GM19240 (cell line): ENCODE measurements around a stretch of chr3.

- RRBS = no CpG with 5 or more reads among the region's 12 CpGs
Observed at GRCh38 chr3:186598106-186598910, 14.6 kb upstream of the AHSG start.

DNA sequence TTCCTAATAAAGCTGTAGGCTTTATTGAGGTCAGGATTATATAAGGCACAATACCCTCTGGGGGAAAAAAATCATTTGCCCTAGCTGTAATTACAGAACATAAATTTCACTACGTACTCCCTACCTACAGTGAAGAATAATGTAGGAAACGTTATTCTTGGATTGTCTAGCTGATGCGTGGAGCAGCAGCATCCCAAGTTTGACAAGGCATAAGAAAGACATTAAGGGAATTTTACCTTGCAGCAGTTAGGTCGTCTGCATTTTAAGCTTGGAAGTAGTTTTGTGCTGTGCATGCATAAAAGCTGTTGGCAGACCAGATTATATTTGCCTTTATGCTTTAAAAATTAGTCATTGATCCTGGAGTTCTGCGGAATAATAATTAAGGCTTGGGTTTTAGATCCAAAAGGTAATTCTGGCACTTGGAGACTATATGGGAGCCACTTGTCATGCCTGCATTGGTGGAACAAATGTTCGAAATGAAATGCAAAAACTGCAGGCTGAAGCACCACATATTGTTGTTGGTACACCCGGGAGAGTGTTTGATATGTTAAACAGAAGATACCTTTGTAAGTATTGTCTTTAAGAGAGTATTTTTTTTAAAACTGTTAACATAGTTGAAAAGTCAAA lies 2.2 kb downstream of the EIF4A2 start:
- RRBS = no CpG with 5 or more reads among the region's 7 CpGs

DNA sequence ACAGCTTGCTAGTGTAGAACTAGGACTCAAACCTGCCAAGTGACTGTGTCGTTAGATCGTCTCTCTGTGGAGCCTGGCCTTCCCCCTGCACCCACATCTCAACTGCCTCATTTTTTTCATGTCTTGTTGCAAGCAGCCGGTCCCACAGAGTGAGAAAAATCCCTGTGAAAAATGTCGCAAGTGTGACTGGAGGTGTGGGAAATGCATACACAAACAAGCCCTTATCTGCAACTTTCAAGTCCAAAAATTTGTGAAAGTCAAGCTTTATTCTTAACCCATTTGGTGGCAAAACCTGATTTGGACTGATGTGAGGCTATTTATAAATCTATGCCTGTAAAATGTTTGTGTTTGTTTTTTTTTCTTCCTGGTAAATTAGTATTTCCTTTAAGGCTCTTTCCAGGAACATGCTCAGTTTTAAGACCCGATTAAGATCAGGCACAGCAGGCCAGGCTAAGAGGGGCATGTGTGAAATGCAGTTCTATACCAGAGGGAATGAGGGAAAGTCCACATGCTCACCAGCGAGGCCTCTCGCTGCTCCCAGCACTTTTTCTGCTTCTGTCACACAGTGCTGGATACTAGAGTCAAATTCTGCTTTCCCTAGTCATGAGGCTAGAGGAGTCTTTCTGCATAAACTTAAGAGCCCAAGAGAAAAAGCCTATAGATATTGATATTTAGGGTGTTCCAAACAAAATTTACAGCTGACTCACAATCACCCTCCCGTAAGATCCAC lies 25.9 kb downstream of the ST6GAL1 start:
- RRBS = no CpG with 5 or more reads among the region's 8 CpGs

- RRBS = no CpG with 5 or more reads among the region's 10 CpGs
Observed at GRCh38 chr3:186993201-186993917, 63.0 kb downstream of the ST6GAL1 start.

DNA sequence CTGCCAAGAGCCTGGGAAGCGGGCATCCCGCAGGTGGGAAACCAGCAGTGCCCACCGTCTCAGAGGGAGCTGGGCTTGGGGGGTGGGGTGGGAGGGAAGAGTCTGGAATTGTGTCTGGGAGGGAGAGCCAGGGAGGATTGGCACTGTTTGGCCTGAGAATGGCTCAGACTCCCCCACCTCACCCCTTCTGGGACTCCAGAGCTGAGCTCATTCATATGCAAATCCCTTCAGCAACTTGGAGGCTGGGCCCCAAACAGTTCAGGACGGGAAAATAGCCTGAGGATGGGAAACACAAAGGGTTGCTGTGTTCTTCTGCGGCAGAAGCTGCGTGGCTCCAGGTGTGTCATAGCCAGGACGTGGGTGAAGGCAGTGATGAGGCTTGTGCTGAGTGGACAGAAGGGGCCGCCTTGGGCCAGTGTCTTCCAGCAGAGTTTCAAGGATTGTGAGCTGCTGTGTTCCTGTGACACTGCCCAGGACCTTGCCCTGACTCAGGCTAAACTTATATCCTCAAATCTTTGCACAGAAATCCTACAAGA lies 16.6 kb downstream of the MASP1 start:
- RRBS = no CpG with 5 or more reads among the region's 8 CpGs

DNA sequence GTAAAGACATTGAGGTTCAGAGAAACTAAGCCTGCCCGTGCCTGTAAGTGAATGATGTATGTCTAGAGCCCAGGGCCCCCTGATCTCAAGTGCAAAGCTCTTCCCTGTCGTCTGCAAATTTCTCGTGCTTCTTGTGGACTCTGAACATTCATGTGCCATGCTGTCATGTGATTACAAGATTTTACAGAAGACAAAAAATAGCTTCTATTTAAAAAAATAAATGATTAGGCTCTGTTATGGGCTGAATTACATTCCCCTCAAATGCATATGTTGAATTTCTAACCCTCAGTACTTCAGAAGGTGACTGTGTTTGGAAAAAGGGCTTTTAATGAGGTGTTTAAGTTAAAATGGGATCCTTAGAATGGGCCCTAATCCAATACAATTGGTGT lies 3.8 kb upstream of the MASP1 start:
- RRBS = no CpG with 5 or more reads among the region's 3 CpGs

- RRBS = 6% methylated on average over 2 of the region's 13 CpGs
Observed at GRCh38 chr3:187738784-187739174, 6.5 kb downstream of the BCL6 start.

DNA sequence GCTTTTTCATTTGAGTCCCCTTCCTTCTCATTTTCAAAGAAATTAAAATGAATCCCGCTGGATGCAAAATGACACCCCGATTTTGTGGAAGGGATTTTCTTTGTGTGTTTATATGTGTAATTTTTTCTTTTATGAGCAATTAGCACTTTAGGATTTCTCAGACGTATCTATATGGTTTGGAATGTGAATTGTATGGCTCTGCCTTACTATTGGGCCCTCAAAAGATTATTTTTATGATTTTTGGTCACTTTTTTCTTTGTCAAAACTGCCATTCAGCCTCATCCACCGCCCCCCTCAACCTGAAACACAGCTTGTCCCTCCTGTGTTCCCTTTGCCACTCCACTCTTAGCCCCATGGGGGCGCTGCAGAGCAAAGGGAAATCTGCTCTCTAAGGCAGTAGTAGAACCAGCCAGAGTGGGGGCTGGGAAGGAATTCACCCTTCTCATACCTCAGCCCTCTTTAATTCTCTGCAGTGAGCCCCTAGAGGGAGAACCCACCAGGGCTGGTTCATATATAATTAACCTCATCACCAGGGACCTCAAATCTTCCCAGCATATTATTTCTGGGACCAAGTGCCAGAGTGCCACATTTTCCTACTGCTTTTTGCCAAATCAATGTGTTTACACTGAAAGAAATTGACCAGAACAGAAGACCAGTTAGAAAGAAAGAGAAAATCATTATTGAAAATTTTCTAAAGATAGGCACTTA lies 2.7 kb upstream of the BCL6 start:
- RRBS = no CpG with 5 or more reads among the region's 5 CpGs

GRCh38 chr3:187943616-187944318 lies 198.5 kb upstream of the BCL6 start:
- RRBS = no CpG with 5 or more reads among the region's 8 CpGs

DNA sequence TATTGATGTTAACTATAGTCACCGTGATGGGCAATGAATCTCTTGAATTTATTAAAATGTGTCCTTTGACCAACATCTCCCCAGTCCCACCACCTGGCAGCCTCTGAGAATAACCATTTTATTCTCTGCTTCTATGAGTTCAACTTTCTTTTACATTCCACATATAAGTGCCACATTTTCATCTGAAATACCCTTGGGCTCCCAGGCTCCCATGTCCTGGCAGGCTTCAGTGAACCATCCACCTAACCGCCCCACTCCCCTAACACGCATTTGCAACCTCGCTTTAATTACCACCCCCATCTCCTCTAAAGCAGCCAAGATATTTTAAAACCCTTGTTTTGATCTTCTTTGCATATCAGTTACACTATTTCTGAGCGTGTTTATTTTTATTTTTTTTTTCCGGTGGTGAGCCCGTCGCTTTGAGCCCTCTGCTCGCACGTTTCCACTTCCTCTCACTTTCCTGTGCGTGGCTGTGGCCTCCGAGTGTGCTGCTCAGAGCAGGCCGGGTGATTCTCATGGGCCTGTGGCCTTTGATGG lies 195.5 kb upstream of the LPP start:
- RRBS = 18% methylated on average over 6 of the region's 13 CpGs

DNA sequence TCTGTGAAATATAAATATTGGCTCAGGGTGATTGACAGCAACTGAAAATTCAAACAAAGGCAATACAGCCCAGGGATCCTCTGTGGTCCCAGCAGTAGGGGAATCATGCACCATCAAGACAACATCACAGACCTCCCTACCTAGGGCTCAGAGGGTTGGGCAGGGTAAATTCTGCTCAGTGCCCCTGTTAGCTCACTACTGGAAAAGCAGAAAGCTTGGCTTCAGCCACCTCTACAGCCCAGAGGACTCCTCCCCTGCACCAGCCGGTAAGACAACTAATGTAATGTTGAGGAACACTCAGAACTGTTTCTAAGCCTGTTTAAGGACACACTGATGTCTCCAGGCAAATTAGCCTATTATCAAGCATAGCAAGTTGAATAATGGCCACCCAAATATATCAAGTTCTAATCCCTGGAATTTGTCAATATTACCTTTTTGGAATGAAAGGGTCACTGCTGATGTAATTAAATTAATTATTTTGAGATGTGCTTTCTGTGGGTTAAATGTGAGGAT lies 117.3 kb upstream of the LPP start:
- RRBS = no CpG with 5 or more reads among the region's 1 CpG

GRCh38 chr3:188052065-188052710 lies 101.8 kb upstream of the LPP start:
- RRBS = no CpG with 5 or more reads among the region's 13 CpGs

GRCh38 chr3:188212052-188213005 lies 58.4 kb downstream of the LPP start:
- RRBS = no CpG with 5 or more reads among the region's 12 CpGs

DNA sequence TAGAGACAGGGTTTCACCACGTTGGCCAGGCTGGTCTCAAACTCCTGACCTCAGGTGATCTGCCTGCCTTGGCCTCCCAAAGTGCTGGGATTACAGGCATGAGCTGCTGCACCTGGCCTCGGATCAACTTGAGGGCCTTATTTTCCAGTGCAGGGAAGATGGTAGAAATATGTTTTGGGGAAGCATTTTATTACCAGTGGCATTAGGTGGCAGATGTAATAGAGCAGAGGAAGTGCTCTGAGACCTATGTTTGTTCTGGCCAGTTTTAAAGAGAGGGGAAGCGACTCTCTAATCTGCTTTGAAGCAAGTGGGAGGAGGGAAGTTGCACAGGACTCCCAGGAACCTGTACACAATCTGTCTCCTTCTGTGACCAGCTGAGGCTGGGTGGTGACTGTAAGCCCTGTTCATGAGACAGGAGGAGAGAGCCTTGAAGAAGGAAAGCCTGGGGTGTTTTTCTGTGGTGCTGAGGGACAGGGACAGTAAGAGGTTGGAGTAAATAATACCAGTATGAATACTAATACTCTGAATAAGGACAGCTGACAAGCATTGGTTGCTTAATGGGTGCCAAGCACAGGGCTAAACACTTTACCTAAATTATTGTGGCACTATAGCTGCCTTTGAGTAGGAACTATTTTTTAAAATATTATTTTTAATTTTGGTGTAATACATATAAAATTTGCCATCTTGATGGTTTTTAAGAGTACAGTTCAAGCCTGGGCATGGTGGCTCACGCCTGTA lies 60.5 kb downstream of the LPP start:
- RRBS = no CpG with 5 or more reads among the region's 4 CpGs

- RRBS = no CpG with 5 or more reads among the region's 7 CpGs
Observed at GRCh38 chr3:188216619-188217606, 63.0 kb downstream of the LPP start.

- RRBS = no CpG with 5 or more reads among the region's 6 CpGs
Observed at GRCh38 chr3:188217607-188218400, 63.8 kb downstream of the LPP start.

- RRBS = no CpG with 5 or more reads among the region's 2 CpGs
Observed at GRCh38 chr3:188234651-188235365, 80.9 kb downstream of the LPP start.

GRCh38 chr3:188270189-188270955 lies 116.4 kb downstream of the LPP start:
- RRBS = no CpG with 5 or more reads among the region's 7 CpGs

DNA sequence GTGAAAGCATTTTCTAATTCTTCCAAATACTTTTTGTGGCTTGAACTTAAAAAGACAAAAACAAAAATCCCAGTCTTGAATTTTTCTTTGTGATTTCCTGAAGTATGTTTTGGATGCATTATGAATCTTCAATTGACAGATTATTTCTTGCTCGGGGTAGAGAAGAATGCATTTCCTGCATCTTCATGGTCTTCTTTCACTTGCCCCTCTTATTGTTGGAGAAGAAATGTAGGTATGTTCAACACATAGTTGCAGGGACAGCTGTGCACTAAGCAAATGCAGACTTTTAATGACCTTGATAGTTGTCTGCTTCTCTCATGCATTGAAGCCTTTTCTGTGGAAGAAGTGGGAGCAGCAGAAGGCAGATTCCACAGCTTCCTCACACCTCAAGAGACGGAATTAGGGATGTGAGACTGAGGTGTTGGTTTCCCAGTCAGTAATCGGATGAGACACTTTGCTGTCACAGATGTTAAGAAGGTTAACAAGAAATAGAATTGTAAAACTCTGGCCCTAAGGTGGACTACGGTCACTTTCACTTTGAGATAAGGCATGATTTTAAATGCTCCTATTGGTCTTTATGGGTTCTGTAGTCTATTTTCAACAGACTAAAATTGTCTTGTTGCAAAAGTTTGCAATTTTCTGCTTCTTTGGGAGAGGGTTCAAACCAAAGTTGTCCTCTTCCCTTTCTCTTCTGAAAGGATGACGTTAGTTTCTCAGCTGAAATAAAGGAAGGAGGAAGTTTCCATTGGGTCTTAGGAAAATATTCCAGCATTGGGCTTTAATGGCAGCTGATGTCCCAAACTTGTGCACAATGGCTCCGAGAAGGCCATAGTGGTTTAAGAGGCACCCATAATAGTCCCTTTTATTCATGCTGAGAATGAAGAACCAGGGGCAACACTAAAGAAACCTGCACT lies 117.4 kb downstream of the LPP start:
- RRBS = no CpG with 5 or more reads among the region's 6 CpGs

GRCh38 chr3:188578614-188579347 lies 424.8 kb downstream of the LPP start:
- RRBS = no CpG with 5 or more reads among the region's 6 CpGs